Aorta (tissue), 1 donor: Measurements from ENCODE around the gene HTT.

DNA sequence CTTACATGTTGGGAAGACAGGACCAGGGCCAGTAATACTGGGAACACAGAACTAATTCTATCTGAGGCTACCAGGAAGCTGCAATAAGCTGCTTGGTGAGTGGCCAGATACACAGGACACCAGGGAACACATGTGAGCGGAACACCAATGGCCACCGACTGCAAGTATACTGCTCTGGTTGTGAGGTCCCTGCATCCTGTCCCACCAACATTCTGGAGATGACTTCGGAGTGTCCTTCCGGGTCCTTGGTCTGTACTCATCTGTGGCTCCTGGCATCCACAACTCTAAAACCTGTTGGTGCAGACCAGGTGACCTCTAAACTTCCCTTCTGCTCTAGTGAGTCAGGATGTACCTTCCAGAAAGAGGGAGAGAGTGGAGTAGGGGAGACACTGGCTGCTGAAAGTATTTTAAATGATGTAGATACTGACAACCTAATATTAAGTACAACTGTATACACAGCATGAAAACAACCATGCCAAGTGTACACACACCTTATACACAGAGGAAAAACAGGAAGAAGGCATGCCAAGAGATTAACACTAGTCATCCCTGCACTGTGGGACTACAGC is 2.6 kb downstream of the TNIP2 start:
- PRO-cap: no peak

DNA sequence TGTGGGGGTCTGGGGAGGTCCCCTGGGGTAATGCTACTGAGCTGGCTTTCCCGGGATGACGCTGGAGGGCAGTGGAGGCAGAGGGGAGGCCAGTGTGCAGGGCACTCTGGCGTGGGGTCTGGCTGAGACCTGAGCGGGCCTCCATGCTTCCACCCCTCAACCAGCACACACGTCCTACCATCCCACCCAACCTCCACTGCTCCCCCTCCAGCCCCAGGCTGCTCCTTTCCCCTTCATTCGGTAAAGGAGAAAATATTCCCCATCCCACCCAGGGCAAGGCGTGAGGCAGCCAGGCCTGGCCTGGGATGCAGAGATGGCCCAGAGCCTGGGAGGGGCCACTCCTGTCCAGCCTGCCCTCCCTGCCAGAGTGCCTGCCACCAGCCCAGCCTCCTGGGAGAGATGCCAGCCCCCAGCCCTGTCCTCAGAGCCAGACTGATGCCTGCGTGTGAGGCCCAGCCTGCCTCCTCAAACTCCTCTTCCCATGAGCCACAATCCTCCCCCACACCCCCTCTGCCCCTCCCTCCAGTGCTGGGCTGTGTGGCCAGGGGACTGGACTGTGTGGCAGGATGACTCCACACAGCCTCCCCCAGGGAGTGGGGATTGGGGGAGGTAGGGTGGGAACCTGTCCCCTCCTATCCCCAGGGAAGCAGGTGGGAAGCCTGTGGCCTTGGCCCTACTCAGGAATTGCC is 4.5 kb upstream of the SH3BP2 start:
- PRO-cap: no peak

GRCh38 chr4:2795373-2795961 is 2.6 kb downstream of the SH3BP2 start:
- PRO-cap: no peak

DNA sequence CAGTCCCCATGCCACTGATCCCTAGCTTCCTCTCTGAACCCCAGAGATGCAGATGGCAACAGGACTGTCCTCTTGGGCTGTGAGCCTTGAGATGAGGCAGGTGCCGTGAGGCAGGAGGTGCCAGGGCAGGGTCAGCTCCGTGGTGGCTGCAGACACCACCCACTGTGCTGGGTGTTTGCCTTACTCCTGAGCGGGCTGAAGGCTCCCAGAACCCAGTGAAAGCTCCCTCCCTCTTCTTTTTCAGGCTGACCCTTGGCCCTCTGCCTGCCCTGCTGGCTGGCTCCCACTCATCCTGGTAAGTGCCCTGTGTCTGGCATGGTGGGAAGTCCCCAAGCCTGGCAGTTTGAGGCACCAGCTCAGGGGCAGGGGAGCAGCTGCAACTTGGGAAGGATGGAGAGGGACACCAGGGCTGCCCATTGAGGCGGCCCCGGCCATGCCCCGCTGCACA is 16.7 kb downstream of the SH3BP2 start:
- PRO-cap: no peak

DNA sequence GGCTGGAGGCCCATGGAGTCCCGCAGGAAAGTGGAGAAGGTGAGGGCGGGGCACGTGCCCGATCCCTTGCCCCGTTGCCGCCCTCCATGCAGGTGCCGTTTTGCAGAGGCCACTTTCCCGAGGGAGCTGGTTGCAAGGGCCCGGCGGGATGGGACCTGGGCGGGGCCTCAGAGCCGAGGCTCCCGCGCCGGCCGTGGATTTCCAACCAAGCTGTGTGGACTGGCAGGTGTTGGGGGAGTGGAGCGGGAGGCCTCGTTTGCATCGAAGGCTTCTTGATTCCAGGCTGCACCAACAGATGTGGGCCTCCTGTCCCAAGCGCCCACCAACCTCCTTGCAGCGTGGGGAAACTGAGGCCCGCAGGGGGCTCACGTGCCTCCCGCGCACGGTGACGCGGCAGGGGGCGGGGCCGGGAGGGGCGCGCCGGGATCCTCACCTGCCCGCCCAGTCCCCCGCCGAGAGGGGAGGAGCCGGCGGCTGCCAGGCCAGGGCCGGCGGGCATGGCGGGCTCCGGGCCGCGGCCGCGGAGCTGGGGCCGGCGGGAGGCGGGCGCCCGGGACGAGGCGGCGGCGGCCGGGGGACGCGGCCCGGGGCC is 24.9 kb downstream of the SH3BP2 start:
- PRO-cap: no peak

GRCh38 chr4:2852467-2853156 is 9.0 kb downstream of the ADD1 start:
- PRO-cap: no peak

GRCh38 chr4:2860545-2861317 is 17.1 kb downstream of the ADD1 start:
- PRO-cap: no peak

DNA sequence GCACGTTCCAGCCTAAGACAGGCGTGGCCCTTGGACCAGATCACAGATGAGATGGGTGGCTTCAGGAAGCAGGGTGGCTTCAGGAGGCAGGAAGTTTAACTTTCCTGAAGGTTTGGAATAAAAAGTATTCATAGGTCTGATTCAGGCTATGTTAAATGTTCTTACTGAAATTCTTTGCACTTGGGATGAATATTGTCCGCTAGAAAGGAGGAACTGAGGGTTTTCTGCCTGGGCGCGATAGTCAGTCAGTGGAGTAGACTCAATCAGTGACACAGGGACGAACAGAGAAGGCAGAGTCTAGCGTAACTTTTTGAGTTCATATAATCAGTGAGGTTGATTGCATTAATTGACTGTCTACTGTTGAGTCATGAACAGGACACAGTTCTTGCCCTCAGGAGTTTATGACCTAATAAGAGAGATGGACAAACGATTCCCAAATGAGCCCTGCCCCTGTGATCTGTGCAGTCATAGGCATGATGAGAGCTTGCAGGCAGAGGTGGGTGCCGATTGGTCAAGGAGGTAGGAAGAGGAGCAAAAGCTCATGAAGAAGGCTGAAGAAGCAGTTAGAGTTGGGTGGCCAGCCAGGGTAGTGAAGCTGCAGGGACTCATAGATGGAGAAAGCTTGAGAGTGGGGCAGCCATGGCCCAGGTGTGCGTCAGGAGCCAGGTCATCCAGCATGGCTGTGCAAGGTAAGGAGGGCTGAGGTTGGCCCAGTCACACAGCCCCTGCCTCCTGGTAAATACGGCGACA is 33.9 kb downstream of the MFSD10 start:
- PRO-cap: no peak

DNA sequence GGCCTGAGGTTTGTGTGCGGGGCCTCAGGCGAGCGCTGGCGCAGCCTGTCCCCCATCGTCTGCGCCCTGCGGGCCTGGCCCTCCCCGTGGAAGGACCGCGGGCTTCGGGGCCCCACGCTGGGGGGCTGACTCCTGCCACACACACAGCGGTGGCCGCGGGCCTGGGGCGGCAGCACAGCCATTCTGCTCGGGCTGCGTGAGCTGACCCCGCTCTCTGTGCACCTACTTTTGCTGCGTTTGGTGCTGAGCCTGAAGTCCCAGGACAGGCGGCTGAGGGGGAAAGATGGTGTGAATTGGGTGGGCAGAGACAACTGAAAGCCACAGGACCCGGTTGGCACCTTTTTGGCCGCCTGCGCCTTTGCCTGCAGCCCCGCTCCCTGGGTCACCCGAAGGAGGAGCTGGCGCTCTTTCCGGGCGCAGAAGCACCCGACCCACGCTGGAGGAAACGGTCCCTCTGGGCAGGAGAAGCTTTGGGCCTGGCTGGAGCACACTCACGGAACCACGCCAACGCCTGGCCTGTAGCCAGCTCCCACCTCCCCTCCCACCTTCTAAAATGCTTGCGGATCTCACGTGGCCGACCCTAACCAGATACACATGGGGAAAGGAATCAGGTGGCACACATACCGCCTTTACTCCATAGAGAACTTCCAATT is 580 bp upstream of the MFSD10 start:
- PRO-cap: no peak

DNA sequence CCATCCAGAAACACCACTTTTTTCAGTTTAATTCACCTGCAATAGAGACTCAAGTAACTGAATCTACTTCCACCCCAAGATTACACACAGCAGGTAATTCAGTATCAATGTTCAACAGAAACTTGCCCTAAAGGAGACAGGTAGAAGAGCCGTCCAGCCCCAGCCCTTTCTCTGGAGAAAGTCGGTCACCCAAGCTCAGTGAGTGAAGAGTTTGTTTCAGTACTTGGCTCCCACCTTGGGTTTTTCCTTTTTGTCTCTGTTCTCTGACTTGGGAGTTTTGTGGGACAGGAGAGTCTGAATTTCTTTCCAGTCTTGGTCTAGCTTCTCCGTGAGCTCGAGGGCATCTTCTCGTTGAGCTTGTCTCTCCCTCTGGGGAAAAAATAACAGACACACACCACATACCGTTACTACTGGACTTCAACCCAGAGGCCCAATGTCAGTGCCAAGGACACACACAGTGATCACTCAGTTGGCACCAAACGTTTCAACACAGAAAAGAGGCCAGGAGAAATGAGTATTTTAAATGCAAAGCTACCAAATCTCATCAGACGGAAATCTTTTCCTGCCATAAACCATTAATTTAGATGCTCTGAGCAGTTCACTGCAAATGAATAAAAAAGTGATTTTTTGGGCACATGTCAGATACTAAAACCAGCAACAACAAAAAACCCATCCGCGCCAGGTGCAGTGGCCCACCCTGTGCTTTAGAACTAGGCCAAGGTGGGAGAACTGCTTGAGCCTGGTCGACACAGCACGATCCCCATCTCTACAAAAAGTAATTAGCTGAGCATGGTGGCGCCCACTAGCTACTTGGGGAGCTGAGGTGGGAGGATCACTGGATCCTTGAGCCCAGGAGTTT is 9.7 kb downstream of the NOP14 start:
- PRO-cap: no peak

- PRO-cap: no peak
Observed at GRCh38 chr4:2989474-2989826, 26.1 kb downstream of the GRK4 start.

DNA sequence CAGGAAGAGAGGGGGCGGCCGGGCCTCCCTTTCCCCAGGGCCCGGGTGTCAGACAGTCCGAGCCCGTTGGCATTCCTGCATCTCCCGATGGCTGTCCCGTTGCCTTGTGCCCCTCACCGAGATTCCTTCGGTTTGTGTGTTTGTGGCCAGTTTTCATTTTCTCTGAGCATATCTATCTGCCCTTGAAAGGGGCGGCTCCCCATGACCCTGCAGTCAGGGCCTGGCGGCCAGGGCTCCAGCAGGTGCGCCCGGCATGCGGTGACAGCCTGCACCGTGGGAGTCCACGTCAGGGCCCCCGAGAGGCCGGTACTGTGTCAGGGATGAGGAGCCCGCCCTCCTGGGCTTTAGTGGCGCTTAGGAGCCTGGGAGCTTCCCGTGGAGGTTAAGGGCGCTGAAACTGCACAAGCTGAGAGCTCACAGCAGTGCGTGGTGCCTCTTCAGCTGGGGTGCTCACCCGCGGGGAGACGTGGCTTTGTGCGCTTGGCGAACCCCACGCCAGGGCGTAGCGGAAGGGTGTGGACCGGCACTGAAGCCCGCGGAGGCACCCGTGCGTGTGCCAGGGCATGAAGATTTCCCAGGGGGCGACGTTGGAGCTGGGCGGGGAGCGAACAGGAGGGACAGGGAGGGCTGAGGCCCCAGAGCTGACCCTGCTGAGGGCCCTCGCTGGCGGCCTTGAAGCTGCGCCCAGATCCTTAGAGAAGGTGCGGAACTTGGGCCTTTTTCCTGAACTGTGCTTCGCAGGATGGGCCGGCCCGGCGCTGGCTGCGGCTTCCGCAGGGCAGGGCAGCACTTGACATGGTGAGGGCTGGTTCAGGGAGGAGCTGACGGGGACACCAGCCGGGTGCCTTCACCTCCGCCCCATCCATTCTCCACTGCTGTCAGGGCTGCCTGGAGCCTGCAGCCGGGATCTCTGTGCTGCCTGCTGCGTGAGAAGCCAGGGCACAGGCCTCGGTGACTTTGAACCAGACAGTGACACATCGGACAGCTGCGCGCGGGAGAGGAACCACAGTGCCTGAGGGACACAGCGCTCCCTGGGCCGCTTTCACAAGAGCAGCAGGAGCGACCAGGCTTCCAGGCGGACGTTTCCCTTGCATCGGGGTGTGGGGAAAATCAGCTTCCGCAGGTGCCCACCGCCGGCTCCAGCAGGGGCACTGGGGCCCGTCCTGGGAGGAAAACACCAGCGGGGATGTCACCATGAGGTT is 33.0 kb upstream of the HTT start:
- PRO-cap: bidirectional peak, plus-strand start at position 813 of the sequence, minus-strand start at position 694 of the sequence

- PRO-cap: unidirectional peak, plus-strand start at chr4:3074690
Observed at GRCh38 chr4:3074290-3074794, at the start of gene HTT. TSS of gene HTT (plus strand) at chr4:3074681.

DNA sequence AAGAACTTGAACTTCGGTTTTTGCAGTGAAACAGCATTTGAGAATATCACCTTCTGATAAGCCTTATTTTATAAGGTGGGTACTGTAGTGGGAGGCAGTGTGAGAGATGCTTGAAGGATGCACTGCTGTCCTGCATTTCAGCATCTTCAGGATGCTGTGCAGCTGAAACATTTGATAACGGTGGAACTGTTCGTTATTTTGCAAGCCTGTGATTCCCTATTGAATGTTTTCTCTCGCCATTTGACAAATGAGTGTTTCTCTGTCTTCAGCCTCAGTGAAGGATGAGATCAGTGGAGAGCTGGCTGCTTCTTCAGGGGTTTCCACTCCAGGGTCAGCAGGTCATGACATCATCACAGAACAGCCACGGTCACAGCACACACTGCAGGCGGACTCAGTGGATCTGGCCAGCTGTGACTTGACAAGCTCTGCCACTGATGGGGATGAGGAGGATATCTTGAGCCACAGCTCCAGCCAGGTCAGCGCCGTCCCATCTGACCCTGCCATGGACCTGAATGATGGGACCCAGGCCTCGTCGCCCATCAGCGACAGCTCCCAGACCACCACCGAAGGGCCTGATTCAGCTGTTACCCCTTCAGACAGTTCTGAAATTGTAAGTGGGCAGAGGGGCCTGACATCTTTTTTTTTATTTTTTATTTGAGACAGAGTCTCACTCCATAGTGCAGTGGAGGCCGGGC is 52.7 kb downstream of the HTT start:
- PRO-cap: no peak

- PRO-cap: no peak
Observed at GRCh38 chr4:3207409-3208178, 41.4 kb upstream of the MSANTD1 start.

DNA sequence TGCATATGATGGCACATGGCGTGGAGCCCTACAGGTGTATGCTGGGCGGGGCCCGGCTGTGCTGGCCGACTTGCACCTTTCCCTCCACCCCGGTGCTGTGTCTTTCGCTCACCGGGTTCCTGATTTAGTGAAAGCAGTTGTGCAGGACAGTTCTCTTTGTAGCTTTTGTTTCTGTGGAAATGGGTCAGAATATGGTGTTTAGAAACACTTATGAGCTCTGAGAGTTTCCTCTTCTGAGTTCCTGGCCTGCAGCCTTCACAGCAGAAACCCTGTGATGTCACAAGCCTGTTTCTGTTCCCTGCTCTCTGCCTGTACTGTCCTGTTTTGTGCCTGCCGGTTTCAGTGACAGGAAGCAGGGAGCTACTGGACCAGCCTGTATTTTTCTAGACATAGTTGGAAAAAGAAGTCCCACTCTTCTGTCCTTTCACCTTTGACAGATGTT is 22.4 kb upstream of the MSANTD1 start:
- PRO-cap: no peak

DNA sequence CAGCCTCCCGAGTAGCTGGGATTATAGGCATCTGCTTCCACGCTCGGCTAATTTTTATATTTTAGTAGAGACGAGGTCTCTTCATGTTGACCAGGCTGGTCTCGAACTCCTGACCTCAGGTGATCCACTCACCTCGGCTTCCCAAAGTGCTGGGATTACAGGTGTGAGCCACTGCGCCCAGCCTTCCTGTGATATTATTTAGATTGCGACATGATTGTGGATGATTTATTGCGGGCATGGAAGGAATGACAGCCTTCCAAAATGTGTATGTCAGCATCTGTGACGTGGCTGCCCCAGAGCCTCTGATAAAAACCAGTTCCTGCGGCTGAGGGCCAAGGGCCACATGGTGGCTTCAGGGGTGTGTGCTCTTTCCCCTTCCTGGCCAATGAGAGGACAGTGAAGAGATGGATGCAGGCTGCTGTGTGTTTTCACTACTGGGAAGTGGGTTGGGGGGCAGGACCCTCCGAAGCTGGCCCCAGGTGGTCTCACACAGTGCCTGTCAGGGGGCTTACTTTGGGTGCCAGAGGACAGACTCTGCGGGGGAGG is 57.4 kb upstream of the HGFAC start:
- PRO-cap: no peak

GRCh38 chr4:3386059-3386548 is 55.7 kb upstream of the HGFAC start:
- PRO-cap: no peak

- PRO-cap: no peak
Observed at GRCh38 chr4:3408597-3409079, 33.1 kb upstream of the HGFAC start.

- PRO-cap: no peak
Observed at GRCh38 chr4:3466310-3466924, 3.3 kb downstream of the DOK7 start.